Iris pigment epithelial cell (primary cell): Measurements from ENCODE around the gene SYNGR4.

- RRBS: 2% methylated on average over 6 of the region's 33 CpGs
Measured at GRCh38 chr19:48362990-48363759, 565 bp downstream of the TMEM143 start.

GRCh38 chr19:48363760-48364714 lies at the start of gene SYNGR4:
Gene SYNGR4 (plus strand): TSS chr19:48364367.
- RRBS: no CpG with 5 or more reads among the region's 63 CpGs

DNA sequence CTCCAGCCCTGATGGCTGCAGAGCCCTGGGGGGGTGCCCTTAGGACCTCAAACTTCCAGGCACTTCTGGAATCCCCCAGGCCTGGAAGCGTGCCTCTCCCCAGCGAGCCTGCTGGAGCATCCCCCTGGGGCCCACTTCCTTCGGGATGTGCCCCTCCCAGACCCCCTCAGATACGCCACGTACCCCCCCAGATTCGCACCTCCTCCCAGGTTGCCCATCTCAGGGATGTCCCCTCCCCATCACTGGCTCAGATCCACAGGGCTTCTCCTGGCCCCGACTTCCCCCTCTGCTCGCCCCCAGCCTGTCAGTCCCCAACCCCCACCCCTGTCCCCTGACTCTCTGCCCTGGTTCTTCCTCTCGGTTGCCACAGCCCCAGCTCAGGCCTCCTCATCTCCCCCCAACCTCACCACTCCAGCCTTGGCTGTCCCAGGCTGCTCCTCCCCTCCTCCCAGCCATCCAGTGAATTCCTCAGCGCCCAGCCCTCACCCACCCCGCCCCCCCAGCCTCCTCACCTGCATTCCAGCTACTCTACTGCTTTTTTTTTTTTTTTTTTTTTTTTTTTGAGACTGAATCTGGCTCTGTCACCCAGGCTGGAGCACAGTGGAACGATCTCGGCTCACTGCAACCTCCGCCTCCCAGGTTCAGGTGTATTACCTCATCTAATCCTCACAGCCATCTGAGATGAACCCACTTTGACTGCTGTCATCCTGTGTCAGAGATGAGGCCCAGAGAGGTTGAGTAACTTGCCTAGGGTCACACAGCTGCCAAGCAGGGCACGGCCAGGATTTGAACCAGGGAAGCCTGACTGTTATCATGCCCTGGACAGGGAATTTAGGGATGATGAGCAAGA lies 2.4 kb downstream of the SULT2B1 start:
- RRBS: no CpG with 5 or more reads among the region's 15 CpGs

DNA sequence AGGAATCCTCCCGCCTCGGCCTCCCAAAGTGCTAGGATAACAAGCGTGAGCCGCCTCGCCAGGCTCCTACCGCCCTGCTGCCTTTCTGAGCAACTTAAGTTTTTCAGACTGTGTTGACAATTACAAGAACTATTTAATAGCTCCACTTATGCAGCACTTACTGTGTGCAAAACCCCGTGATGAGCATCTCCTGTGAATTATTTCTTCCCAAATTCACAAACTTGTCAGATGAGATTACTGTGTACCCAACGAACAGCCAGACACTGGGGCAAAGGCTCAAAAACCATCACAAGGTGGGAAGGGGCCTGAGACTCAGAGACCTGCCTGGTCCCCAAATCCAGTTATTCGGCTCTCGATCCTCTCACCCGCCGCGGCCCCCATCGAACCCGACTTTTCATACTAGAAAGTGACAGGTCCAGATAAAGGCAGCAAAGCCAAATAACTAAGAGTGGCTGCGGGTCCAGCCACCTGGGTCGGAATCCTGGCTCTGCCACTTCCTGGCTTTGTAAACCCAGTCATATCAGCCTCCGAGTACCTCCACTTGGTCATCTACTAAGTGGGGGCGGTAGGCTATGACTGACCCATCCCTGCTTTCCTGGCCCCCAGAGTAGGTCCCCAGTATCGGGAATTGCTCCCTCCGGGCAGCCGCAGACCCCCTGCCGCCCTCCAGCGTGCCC lies 441 bp downstream of the RPL18 start:
- RRBS: no CpG with 5 or more reads among the region's 24 CpGs

GRCh38 chr19:48737226-48738138 lies 2.9 kb downstream of the RASIP1 start:
- RRBS: no CpG with 5 or more reads among the region's 30 CpGs

GRCh38 chr19:48745013-48745673 lies 1.6 kb downstream of the IZUMO1 start:
- RRBS: no CpG with 5 or more reads among the region's 18 CpGs

GRCh38 chr19:48755739-48756526 lies 609 bp downstream of the FGF21 start:
- RRBS: no CpG with 5 or more reads among the region's 19 CpGs

DNA sequence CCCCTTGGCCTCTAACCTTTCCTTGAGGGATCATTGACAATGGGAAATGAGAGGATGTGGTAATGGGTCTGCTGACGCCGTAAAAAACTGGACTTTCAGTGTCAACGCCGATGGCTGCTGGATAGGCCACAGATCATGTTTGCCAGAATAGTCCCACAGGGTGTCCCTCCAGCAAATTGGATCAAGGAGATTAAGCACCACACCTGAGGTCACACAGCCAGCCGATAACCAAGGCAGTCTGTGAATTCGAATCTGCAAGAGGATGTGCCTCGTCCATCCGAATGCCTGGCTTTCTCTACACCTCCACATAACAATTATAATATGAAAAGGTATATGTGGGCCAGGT lies 17.5 kb downstream of the BCAT2 start:
- RRBS: no CpG with 5 or more reads among the region's 8 CpGs

DNA sequence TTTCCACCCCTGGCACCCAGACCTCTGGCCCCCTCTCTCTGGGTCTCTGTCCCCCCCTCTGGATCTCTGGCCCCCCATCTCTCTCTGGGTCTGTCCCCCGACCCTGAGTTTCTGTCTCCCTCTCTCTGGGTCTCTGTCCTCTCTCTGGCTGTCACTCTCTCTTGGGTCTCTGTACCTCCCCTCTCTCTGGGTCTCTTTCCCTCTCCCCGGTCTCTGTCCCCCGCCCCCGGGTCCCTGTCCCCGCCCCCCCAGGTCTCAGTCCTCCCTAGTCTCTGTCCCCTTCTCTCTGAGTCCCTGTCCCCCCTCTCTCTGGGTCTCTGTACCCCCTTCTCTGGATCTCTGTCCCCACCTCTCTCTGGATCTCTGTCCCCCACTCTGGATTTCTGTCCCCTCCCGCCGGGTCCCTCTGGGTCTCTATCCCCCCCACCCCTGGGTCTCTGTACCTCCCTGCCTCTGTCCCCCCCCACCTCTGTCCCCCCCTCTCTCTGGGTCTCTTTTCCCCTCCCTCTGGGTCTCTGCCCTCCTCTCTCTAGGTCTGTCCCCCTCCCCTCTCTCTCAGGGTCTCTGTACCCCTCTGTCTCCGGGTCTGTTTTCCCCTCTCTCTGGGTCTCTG lies 2.2 kb upstream of the FTL start:
- RRBS: no CpG with 5 or more reads among the region's 8 CpGs

DNA sequence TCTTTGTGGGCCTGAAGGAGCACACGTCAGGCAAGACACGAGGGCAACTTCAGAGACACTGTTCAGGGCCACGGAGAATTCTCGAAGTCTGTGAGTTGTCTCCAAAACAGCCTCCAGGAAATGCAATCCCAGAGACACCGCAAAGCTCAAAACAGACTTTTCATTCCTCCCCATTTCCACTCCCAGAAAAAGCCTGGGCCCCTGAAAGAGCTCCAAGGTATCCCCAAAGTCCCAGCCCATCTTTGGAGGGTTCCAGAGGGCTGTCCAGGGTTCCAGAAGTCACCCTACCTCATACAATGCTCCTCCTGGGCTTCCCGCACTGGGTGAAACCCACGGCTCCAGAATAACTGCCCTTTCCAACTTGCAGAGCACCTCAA lies 846 bp upstream of the FTL start:
- RRBS: no CpG with 5 or more reads among the region's 7 CpGs

- RRBS: no CpG with 5 or more reads among the region's 21 CpGs
Measured at GRCh38 chr19:48989504-48990285, 3.4 kb downstream of the GYS1 start.

DNA sequence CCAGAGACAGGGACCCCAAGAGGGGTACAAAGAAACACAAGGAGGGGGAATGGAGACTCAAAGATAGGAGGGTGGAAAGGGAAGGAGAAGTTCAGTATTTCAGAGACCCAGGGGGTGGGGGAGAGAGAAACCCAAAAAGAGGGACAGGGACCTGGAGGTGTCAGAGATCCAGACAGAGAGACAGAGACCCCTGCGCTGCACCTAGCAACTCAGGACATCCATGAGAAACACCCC lies 219 bp upstream of the ENSG00000268655 start:
- RRBS: no CpG with 5 or more reads among the region's 1 CpG

- RRBS: no CpG with 5 or more reads among the region's 32 CpGs
Measured at GRCh38 chr19:49132845-49133320, 13.5 kb downstream of the PPFIA3 start.

DNA sequence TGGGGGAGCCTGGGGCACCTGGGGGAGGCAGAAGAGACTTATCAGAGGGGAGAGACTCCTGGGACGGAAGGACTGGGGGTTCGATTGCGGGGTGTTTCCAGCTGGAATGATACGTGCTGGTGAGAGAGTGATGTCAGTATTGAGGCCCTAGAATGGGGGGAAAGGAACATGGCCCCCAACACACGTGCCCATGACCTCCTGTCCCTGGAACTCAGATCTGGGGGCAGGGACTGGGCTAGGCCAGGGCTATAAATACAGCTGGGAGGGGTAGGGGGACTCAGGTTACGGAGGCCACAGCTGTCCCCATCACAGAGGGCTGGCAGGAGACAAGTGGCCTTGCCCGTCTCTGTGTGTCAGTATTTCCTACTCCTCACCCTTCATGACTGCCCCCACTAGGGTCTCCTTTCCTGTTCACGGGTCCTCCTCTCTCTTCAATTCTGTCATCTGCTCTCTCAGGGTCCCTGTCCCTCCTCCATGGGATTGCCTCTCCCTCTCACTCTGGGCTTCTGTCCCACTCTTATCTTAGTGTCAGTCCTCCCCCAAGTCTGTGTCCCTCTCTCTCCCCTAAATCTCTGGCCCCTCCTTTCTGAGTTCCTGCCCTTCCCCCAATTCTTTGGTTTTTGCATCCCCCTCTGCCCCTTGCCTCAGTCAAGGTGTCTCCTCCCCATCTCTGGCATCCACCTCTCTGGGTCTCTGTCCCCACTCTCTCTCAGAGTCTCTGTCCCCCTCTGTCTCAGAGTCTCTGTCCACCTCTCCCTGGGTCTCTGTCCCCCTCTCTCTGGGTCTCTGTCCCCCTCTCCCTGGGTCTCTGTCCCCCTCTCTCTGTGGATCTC lies 721 bp upstream of the HRC start:
- RRBS: no CpG with 5 or more reads among the region's 8 CpGs

DNA sequence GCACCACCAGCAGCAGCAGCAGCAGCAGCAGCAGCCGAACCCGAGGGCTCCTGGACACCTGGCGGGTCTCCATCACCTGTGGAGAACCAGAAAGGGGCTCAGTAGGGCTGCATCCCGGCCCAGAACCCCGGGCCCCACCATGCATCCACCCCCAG lies 97 bp downstream of the PTH2 start:
- RRBS: no CpG with 5 or more reads among the region's 5 CpGs

GRCh38 chr19:49438227-49438695 lies 3.1 kb downstream of the SLC17A7 start:
- RRBS: no CpG with 5 or more reads among the region's 7 CpGs

DNA sequence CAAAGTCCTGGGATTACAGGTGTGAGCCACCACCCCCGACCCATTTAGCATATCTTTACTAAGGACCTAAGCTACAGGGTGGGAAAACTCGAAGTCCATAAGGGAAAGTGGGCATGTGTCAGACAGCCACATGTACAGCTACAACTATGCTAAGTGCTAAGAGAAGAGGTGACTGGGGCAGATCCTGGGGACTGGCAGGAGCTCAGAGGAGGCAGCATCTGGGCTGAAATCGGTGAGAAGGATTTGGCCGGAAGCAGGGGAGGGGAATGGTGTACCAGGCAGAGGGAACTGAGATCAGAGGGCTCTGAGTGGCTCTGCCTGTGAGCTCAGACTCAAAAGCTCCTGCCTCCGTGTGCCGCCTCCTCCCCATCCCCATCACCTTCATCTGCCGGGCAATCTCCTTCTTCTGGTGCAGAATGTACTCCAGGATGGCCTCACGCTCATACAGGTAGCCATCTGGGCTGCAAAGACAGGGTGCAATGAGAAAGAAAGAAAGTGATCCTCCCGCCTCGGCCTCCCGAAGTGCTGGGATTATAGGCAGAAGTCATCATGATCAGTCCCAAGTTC lies 21.8 kb downstream of the NOSIP start:
- RRBS: no CpG with 5 or more reads among the region's 11 CpGs

DNA sequence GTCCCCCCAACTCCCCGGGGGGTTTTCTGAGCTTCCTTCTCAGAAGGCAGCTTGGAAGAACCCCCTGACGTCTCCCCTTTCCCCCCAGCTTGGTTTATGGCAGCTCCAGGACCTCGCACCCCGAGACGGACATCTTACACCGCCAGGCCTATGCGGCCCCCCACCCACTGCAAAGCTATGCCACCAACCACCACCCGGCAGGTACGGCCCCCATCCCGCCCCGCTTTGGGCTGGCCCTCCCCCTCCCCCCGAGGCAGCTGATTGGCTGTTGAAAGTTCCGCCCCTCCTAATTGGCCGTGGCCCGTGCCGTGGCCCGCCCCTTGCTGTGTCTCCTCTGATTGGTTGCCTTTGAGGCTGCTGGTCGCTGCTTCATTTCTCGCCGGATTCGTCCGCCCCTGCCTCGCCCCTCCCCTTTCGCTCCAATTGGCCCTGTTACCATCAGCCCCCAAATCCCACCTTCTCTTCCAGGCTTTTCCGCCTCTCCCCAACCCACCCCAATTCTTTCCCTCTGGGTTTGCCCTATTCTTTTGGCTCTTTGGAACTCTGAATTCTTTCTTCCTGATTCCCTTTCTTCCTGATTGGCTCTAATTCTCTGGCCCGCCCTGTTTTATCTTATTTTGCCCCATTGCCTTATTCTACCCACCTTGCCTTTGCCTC lies 2.4 kb downstream of the PRR12 start:
- RRBS: no CpG with 5 or more reads among the region's 26 CpGs

GRCh38 chr19:49599173-49599971 lies 8.4 kb downstream of the PRR12 start:
- RRBS: no CpG with 5 or more reads among the region's 30 CpGs